H4 (cell line): ENCODE data around the genes SECTM1 and TEX19.

- RAMPAGE, long total RNA: no peak
These were observed 11.7 kb downstream of the FASN start for GRCh38 chr17:82086196-82086869.

DNA sequence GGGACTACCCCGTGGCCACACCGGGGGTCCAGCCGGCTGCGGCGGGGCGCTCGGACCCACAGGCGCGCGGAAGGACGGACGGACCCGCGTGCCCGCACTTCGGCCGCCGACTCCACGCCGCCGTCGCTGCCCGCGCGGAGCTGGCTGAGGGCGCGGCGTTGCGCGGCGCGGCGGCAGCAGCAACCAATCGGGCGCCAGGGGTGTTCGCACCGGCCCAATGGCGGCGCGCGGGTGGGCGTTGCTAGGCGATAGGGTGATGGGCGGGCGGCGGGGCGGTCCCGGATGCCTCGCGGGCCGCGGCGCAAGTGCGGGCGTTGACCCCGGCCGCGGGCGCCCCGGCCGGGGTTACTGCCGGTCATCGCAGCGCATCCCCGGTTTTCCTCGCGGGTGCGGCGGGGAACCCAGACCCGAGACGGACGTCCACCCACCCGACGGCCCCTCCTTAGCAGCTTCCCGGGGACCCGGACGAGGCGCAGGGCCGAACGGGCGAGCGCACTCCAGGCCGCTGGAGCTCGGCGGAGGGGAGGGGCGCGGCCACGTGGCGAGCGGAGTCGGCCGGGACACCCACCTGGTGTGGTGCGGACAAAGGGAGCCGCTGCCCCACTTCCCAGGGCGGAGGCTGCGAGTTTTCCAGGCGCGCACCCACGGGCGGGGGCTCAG lies 725 bp upstream of the FASN start:
- RAMPAGE, long total RNA: no peak

- RAMPAGE, long total RNA: no peak
These were observed 12.3 kb upstream of the FASN start for GRCh38 chr17:82110222-82110794.

- RAMPAGE, long total RNA: no peak
These were observed 55.9 kb upstream of the FASN start for GRCh38 chr17:82153942-82154305.

DNA sequence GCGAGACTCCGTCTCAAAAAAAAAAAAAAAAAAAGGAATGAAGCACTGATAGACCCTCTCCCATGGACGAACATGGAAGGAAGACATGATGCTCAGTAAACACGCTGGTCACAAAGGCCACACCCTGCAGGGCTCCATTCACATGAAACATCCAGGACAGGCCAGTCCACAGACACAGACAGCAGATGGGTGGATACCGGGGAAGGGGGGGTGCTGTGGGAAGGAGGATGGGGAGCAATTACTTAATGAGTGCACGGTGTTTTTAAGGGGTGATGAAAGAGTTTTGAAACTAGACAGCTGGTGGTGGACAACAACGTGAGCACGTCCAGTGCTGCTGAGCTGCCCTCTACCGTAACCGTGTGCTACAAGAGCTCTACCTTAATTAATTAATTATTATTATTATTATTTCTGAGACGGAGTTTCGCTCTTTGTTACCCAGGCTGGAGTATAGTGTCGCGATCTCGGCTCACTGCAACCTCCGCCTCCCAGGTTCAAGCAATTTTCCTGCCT lies 6.0 kb upstream of the SLC16A3 start:
- RAMPAGE, long total RNA: no peak

GRCh38 chr17:82273894-82274046 lies 270 bp upstream of the CSNK1D start:
- RAMPAGE, long total RNA: no peak

GRCh38 chr17:82285174-82285728 lies 11.8 kb upstream of the CSNK1D start:
- RAMPAGE, long total RNA: no peak

GRCh38 chr17:82303242-82303665 lies 14.2 kb downstream of the CD7 start:
- RAMPAGE, long total RNA: no peak

GRCh38 chr17:82322004-82322505 lies 4.6 kb upstream of the CD7 start:
- RAMPAGE, long total RNA: no peak

DNA sequence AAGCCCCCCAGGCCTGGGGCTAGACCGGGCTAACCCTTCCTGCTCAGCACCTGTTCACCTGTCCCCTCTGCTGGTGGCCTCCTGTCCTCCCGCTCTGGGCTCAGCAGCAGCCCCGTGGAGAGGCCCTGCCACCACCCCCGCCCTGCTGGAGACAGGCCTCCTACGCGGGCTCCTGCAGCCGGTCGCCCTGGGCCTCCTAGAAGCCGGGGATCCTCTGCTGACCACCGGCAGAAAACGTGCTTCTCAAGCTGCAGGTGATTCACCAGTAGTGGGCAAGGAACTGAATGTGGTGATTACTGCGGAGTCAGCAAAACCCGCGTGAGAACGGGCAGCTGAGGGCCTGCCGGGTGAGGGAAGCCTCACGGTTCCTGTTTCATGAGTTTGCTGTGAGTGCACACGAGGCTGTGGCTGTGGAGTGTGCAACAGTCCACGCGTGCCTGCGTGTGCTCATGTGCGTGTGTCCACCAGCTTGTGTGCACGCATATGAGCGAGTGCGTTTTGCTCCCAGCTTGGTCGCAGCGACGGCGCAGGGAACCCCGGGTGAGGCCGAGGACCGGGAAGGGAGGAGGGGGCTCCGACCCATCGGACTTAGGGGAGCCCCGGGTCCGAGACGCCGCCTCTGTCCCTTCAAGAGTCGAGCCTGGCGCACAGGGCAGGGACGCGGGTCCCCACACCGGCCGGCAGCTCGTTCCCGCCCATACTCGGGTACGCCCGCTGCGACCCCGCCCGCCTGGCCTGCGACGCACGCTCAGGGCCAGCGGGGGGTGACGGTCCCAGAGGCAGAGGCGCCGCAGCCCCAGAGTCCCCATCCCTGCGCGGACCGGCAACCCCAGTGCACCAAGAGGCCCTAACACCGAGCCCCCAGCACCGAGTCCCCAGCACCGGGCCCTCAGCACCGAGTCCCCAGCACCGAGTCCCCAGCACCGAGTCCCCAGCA lies 583 bp downstream of the SECTM1 start:
- RAMPAGE, long total RNA: no peak

DNA sequence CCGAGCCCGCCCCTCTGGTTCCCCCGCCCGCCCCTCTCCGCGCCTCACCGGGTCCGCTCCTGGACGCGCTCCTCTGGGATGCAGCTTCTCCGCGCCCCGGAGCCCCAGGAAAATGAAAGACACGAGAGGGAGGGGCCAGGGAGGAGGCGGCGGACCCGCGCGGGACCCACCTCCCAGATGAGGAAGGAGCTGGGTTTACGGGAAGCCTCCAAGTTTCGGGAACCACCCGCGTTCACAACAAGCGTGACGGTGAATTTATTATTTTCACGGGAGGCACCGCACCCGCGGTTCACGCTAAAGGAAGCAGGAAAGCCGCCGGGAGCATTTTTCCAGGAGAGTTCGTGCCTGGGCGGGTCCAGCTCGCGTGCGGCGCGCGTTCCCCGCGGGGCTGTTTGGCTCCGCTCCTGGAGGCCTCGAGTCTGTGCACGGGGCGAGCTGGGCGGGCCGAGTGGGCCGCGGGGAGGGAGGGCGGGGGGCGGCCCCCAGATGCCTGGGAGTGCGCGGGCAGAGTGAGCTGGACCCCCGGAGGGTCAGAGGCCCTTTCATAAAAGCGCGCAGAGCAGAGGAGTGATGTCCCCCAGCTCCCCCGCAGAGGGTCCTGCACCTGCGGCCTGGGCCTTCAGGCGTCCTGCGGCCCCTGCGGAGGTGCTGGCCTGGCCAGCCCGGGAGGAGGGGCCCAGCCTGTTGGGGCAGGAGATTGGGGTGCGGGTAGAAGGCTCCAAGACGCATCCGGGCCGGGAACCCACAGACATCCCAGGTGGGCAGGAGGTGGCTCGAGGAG lies at the start of gene SECTM1:
SECTM1 (minus strand) TSS at position 115 of the 781 bp plus-strand sequence.
- RAMPAGE, long total RNA: start-site peak on the minus strand centred at position 80 of the sequence, 13 bp wide, 21 reads

GRCh38 chr17:82351073-82351643 lies 7.9 kb upstream of the TEX19 start:
- RAMPAGE, long total RNA: no peak

GRCh38 chr17:82356941-82357344 lies 2.1 kb upstream of the TEX19 start:
- RAMPAGE, long total RNA: no peak

- RAMPAGE, long total RNA: no peak
These were observed at the start of gene TEX19 for GRCh38 chr17:82358964-82359427. TSS of gene TEX19 (plus strand) at chr17:82359247.

DNA sequence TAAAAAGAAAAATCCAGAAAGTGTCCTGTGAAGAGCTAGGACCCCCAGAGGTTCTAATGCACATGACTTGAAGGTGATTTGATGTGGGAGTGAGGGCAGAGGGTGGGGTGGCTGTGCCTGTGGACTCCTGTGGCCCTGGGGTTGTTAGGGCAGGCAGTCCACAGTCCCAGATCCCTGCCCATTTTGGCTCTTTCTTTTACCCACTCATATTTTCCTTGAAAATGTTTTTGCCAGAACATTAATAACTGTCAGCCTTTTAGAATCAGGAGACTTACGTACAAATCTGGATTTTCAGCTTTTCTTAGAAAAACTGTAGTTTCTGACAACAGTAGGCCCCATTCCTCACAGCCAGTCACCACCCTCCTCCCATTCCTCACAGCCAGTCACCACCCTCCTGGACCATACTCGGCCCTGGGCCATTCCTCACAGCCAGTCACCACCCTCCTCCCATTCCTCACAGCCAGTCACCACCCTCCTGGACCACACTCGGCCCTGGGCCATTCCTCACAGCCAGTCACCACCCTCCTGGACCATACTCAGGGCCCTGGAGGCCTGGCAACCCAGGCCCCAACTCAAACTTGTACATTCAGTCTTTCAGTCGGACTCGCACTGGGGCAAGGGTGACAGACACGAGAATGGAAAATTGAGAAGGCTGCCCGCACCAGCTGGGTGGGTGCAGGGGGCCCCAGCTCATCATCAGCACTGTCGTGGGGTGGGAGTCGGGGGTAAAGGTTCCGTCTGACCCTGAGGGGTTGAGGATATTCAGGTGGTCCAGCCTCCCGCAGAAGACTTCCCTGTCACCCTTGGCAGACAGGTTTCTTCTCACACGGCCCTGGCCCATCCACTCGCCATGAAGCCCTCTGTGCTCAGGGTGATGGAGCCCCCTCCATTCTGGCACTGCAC lies 30.5 kb downstream of the NARF start:
- RAMPAGE, long total RNA: no peak

DNA sequence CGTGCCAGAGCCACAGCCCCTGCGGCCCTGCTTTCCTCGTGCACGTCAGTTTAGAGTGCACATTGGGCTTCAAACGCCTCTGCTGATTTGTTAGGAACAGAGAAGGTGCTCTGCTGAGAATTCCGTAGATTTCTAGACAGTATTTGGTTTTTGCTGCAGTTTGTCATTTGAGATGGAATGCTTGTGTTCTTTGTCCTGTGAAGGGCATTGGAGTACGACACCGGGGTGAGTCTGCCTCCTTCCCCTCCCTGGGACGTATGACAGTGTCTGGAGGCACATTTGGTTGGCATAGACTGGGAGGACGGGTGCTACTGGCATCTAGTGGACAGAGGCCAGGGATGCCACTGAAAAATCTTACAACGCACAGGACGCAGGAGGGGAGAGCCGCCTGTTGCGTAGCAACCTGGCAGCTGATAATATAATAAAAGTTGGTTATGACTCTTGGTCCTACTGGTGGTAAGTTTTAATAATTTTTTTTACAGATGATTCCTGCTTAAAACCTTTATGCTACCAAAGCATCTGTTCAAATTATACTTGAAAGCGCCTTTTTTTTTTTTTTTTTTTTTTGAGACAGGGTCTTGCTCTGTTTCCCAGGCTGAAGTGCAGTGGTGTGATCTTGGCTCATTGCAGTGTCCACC lies 9.3 kb downstream of the FOXK2 start:
- RAMPAGE, long total RNA: no peak

DNA sequence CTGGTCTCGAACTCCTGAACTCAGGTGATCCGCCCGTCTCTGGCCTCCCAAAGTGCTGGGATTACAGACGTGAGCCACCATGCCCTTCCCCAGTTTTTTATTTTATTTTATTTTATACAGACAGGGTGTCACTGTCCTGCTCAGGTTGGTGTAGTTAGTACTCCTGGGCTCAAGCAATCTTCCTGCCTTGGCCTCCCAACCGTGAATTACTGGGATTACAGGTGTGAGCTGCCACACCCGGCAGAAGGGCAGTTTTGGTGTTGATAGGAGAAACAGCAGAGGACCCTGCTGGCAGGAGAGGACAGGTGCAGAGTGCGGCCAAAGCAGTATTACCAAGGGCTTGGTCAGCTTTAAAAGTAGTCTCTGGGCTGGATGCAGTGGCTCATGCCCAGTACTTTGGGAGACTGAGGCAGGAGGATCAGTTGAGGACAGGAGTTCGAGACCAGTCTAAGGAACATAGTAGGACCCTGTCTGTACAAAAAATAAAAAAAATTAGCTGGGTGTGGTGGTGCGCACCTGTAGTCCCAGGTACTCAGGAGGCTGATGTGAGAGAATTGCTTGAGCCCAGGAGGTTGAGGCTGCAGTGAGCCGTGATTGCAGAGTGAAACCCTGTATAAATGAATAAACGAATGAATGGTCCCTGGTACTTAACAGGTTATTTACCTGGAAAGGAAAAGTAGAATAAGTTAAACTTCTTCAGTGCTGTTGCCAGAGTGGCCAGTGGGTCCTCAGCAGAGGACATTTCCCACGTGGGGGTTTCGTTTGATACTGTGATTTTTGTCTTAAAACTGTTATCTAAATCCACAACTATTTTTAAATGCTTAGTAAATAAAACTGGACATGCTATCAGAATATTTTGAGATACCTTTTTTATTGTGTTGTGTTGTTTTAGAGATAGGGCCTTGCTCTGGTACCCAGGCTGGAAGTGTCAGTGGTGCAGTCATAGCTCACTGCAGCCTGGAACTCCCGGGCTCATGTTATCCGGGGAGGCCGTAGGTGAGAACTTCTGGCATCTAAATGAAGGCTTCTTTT lies 23.2 kb downstream of the FOXK2 start:
- RAMPAGE, long total RNA: no peak

- RAMPAGE, long total RNA: no peak
These were observed 2.9 kb downstream of the TBCD start for GRCh38 chr17:82754436-82755447.

DNA sequence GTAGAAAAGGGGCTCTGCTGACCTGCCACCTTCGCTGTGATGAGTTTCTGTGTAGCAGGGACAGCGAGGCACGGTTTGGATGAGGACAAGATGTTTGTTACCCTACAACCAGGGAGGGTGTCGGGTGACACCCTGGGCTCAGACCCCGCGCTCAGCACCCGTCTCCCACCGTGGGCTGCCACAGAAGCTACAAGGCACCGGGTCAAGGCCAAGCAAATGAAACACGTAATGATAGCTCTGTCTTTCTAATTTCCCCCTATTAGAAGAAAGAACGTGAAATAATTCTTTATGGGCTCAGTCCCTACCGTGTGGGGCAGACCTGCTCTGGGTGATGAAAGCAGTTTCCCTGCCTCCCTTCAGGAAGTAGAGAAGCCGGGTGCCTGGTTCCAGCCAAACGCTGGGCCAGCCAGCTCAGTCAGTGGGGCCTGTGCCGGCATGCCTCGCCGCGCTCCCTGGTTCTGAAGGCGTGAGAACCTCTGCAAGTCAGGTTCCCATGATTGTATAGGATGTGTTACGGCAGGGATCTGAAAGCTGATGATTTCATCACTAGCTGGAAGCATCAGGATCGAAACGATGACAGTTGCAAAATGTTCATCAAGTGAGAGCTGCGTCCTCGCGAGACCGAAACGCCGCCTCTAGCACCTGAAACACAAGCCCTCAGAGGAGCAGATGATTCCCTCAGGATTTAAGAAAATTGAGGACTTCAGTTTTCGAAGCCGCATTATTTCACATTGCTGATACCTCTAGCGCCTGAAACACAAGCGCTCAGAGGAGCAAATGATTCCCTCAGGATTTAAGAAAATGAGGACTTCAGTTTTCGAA lies 3.8 kb downstream of the ZNF750 start:
- RAMPAGE, long total RNA: no peak

DNA sequence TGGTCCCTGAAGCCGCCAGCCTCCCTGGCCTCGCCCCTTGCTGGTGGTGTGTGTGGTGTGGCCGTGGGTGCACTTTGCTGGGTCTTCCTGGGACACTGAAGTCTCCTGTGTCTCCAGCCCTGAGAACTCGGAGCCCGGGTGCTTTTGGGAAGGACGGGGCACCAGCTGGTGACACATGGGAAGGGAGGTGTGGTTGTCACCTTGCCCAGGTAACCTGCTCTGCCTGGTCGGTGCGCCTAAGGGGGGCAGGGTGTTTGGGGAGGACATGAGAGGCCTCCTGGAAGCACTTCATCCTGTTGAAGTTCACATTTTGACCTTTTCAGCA lies 49.0 kb upstream of the ZNF750 start:
- RAMPAGE, long total RNA: no peak